Skeletal muscle satellite cell (primary cell): ENCODE measurements around a stretch of chr20.

DNA sequence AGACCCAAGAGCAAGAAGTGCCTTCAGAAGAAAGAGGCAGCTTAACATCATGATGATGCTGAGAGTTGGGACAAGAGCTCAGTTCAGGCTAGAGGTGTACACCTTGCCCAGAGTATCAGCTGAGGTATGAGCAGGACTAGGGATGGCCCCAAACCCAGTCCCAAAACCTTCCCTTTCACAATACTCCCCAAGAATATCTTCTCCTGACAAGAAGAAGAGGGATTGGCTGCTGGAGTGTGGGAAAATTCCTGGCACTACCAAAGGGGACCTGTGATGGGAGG lies 1.8 kb downstream of the WFDC3 start:
- CAGE, long polyA plus RNA, result no peak

DNA sequence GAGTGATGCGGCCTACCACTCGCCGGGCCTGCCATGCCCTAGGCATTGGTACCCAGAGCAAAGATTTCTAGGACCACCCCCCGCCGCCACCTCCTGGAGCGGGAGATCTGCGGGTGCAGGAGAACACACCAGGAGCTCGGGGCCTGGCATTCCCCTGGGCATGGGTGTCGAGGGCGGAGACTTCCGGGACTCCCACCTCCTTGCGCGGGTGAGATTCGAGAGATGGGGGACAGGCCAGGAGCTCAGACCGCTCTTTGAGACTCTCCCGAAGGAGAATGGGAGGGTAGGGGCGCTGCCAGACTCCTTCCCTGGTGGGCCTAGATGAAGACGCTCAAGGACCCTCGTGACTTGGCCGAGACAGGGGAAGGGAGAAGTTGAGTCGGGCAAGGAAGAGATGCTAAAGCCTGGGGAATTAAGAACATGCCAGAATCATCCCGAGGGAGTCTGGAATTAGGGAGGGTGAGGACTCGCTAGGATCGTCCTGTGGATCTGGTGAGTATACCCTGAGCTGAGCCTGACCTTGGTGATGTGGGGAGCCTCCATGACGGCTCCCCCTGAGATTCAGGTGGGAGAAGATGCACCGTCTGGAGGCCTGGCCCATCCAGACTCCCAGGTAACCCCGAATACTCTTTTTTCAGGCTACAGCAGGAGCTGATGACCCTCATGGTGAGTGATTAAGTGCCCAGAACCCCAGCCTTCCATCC lies 507 bp downstream of the UBE2C start:
- CAGE, long polyA plus RNA, result no peak

GRCh38 chr20:45826079-45827154 lies 695 bp downstream of the TNNC2 start:
- CAGE, long polyA plus RNA, result no peak

GRCh38 chr20:45840550-45841233 lies 7.1 kb downstream of the SNX21 start:
- CAGE, long polyA plus RNA, result no peak

DNA sequence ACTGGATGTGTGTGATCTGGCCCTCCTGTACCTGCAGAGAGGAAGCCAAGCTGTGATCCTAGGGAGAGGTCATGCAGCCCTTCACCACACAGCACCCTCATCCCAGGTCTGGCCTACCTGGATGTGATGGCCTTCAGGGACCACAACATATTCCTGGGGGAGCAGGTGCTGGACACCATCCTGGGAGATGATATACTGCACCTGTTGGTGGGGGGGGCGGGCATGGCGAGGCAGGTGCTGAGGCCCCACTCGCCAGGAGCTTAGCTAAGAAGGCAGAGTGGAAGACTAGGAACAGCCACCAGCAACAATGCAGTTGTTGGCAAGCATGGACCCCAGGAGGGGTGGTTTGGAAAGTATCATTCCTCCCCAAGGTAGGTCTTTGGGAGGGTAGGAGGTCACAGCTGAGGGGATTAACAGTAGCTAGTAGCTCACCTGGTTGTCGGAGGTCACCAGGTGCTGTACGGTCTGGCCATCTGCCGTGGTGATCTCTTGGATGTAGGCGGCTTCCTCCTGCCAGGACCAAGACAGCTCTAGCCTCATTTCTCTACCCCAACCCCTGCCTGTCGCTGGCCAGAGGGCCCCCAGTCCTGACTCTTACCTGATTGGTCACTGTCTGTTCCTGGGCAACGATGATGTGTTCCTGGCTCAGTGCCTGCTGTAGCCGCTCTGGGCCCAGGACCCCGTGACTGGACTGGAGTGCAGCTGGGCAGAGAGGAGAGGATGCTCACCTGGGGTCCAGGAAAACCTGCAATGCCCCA lies 15.1 kb downstream of the PCIF1 start:
- CAGE, long polyA plus RNA, result no peak

GRCh38 chr20:46004604-46005209 lies 4.0 kb upstream of the MMP9 start:
- CAGE, long polyA plus RNA, result no peak

- CAGE, long polyA plus RNA, result no peak
Observed at GRCh38 chr20:46021309-46022423, 7.3 kb upstream of the SLC12A5 start.

GRCh38 chr20:46071849-46072291 lies 17.9 kb downstream of the NCOA5 start:
- CAGE, long polyA plus RNA, result no peak

DNA sequence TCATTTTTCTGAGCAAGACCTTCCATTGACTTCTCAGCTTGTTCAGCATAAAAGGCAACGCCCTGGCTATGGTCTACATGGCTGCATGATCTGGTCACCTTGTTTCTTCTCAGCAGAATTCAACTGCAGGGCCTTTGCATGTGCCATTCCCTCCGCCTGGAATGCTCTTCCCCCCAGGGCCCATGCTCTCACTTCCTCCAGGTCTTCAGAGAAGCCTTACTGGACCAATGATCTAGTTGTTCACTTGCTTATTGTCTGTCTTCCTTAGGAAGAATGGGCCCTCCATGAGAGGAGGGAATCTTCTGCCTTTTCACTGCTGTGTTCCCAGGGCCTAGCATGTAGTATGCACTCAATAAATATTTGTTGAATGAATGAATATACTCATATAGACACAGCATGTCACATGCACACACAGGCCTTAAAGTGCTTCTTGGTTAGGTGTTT lies 69.4 kb downstream of the CDH22 start:
- CAGE, long polyA plus RNA, result no peak

DNA sequence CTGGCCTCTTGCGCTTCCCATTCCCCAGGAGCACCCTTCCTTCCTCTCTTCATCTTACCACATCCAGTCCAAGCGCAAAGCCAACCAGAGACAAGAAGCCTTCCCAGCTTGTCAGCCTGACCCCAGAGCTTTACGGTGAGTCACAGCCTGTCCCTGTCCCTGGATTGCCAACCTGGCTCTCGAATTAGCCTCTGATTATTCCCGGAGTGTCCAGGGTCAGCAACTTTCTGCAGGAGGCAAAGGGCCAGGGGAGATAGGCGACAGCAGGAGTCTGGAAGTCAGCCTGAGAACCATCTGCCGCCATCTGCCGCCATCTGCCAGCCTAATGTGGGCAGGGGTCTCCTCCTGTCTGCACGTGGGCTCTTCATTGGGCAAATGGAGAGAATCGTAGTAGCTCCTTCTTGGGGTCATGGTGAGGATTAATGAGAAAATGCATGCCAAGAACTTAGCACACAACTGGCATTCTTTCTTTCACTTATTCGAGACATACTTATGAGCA lies 8.6 kb downstream of the SLC13A3 start:
- CAGE, long polyA plus RNA, result no peak

DNA sequence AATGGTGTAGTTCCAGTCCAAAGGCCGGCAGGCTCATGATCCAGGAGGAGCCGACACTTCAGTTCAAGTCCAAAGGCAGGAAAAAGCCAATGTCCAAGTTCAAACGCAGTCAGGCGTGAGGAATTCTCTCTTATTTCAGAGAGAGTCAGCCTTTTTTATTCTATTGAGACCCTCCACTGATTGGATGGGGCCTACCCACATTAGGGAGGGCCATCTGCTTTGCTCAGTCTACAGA lies 71.1 kb upstream of the EYA2 start:
- CAGE, long polyA plus RNA, result no peak

- CAGE, long polyA plus RNA, result no peak
Observed at GRCh38 chr20:47181207-47181576, 175.3 kb downstream of the ZMYND8 start.

DNA sequence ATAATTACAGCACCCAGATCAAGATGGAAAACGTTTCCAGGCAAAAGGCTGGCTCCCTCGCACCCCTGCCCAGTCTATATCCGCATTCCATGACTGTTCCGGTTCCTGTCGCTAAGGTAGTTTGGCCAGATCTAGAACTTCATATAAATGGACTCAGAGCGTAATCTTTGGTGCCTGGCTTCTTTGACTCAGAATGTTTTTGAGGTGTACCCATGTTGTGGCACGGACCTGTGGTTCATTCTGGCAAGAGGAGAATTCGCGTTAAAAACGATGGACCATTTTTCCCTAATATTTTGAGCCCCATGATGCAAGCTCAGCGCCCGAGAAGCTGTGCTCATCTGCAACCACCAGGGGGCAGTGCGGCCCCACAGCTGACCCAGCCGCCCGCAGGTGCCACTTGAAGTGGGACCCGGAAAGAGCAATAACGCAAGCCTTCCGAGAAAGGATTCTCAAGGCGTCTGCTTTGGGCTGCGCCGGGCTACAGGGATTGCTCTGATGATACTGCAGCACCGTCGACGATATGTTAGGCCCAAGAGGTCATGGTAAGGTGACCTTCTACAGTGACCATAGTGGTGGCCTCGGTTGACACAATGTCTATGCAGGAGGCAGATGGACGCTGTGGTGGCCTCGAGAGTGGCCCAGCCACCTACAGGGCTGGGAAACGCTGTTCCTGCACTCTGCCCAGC lies 160.2 kb downstream of the ZMYND8 start:
- CAGE, long polyA plus RNA, result no peak

GRCh38 chr20:47353559-47354108 lies 2.9 kb downstream of the ZMYND8 start:
- CAGE, long polyA plus RNA, result no peak

DNA sequence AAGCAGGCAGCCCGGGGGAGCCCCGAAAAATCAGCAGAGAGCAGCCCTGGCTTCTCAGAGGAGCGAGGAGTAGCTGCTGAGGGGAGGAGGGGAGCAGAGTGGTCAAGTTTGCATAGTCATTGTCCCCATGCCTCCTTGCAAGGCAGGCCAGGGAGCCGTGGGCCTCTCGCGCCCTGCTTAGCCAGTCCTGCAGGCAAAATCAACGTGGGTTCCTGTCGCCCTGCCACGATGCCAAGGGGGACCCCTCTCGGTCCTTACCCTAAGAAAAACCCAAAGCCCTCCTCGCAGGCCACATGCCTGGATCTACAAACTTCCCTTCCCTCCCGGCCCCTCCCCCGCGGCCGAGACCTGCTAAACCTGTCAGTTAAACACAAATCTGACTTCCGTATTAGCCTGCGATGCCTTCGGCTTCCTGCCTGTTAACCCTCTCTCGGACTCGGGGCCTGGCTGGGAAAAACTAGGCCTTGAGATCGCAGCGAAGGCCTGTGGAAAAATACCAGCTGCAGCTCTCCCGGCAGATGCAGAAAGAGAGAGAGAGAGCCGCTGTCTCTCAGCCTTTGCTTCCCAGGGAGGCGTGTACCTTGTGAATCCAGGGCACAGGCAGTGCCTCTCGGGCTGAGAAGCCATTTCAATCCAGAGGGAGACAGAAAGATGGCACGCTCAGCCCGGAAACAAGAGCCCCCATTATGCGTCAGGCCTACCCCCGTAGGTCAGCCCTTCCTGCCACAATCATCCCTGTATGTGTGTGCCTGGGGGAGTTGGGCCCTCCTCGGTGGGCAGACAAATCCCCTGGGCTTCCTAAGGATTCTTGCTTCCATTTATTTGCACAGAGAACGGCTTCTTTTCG lies 997 bp upstream of the ZMYND8 start:
- CAGE, long polyA plus RNA, result no peak

GRCh38 chr20:47400681-47401071 lies 44.2 kb upstream of the ZMYND8 start:
- CAGE, long polyA plus RNA, result no peak

- CAGE, long polyA plus RNA, result no peak
Observed at GRCh38 chr20:47534503-47535133, 32.9 kb downstream of the NCOA3 start.

- CAGE, long polyA plus RNA, result no peak
Observed at GRCh38 chr20:47682304-47682778, 102.9 kb downstream of the SULF2 start.

- CAGE, long polyA plus RNA, result no peak
Observed at GRCh38 chr20:47705050-47705780, 80.1 kb downstream of the SULF2 start.

- CAGE, long polyA plus RNA, result no peak
Observed at GRCh38 chr20:47742689-47742888, 42.7 kb downstream of the SULF2 start.